Mesangial cell (primary cell): ENCODE data around the genes CLCN3 and WDR17.

- RAMPAGE, long total RNA: no peak
Measured at GRCh38 chr4:168925993-168926690, 83.9 kb downstream of the CBR4 start.

- RAMPAGE, long total RNA: no peak
Measured at GRCh38 chr4:169051948-169052427, 41.9 kb upstream of the CBR4 start.

DNA sequence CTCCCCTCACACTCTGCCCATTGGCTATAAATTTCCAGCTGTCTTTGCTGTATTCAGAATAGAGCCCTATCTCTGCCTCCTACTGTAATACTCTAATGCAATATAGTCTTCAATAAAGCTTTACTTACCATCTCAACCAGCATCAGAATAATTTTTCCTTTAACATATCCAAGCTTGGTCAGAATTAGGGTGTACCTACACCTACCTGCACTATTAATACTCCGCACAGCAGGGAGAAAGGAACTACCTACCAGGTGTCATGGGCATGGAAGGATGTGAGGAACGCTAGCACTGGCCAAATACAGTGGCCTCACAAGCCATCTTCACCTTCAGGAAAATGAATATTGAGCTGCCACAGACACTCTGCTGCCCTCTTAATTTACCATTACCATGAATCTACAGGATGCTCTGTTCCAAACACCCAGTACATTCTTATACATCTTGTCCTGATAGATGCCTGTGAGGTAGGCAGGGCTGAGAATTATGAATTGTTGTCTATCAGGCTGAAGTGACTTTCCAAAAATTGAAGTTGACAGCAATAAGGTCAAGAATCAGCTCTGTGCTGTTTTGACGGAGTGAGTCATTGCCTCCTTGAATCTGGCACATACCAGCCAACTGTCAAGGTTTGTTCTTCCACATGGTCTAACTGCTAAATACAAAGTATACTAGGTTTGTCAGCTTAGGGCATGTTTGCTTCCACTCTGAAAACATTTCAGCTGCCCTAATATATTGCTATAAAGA is 32.5 kb downstream of the SH3RF1 start:
- RAMPAGE, long total RNA: no peak

GRCh38 chr4:169620289-169621188 is at the start of gene CLCN3:
Gene CLCN3, plus strand, starts transcription at chr4:169620578.
- RAMPAGE, long total RNA: start-site peak on the plus strand at chr4:169620574-169620598, 194 reads

- RAMPAGE, long total RNA: no peak
Measured at GRCh38 chr4:169975671-169976348, 50.4 kb downstream of the MFAP3L start.

- RAMPAGE, long total RNA: no peak
Measured at GRCh38 chr4:173210188-173210573, 41.6 kb downstream of the GALNT7 start.

GRCh38 chr4:173247233-173247790 is 78.7 kb downstream of the GALNT7 start:
- RAMPAGE, long total RNA: no peak

DNA sequence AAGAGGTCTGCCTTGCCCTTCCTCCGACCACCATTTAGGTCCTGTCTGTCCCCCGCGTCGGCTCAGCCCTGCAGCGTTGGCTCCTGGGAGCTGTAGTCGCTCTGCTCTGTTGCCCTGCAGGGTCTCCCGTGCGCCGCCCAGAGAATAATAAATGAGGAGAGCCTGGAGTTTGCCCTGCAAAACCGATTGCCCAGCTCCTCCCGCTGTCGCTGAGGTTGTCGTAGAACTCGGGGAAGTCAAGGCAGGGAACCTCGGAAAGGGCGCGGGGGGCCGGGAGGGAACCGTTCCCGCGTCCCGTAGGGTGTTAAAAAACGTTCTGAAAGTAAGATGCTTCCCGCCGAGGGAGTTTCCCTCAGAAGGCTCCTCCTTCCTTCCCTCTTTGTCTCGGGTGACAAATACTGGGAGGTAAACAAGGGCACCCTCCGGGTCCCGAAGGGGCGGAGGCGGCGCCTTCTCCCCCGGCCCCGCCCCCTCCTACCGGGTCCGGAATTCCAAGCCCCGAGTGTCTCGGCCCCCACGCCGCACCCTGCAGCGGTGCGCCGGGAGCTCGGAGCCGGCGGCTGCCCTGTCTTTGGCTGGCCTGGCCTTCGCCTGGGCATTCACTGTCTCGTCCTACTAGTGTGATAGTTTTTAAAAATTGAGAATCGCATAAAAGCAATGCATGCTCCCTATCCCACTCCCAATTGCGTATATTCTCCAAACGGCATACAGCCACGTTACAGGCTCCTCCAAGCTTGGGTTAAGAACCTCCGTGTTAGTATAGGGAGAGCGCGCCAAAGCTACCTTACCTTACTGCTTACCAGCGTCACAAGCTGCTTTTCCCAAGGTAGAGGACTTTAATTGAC is 893 bp upstream of the HMGB2 start:
- RAMPAGE, long total RNA: no peak

- RAMPAGE, long total RNA: no peak
Measured at GRCh38 chr4:173584249-173584923, 54.4 kb upstream of the HAND2 start.

- RAMPAGE, long total RNA: no peak
Measured at GRCh38 chr4:173680320-173680656, 150.3 kb upstream of the HAND2 start.

DNA sequence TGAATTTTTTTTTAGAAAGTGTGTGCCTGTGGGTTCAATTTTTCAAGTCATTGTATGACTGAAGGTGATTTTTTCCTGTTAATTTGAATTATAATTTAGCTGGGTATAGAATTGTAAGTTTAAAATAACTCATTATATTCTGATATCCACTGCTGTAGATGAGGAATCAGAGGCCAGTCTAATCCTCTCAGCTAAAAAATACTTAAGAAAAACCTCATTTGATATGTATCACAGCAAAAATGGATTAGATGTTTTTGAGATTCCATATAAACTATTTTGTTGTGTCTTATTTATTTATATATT is 213.9 kb upstream of the HAND2 start:
- RAMPAGE, long total RNA: no peak

GRCh38 chr4:174122706-174123101 is 160.8 kb downstream of the FBXO8 start:
- RAMPAGE, long total RNA: no peak

- RAMPAGE, long total RNA: no peak
Measured at GRCh38 chr4:174198902-174199549, 84.4 kb downstream of the FBXO8 start.

DNA sequence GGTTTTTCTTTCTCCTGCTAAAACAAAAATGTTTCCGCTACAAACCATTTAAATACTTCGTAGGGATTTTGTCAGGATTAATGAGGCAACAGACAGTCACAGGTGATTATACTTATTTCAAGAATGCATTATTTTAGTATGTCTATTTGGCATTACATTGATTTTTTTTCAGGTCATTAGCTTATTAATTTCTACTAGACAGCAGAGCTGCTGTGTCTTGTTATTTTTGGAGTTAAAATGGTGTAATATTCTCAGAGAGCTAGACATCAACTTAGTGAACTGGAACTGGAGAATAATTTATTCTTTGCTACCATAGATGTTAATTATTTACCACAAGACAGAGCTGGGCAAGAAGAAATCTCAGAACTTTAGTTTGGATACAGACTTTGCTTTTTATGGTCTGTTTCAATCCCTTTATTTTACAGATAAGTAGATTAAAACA is 10.1 kb upstream of the HPGD start:
- RAMPAGE, long total RNA: no peak

- RAMPAGE, long total RNA: no peak
Measured at GRCh38 chr4:174538116-174538517, 15.8 kb upstream of the HPGD start.

GRCh38 chr4:174545220-174545855 is 23.1 kb upstream of the HPGD start:
- RAMPAGE, long total RNA: no peak

- RAMPAGE, long total RNA: no peak
Measured at GRCh38 chr4:175266982-175267181, 348.7 kb downstream of the ADAM29 start.

- RAMPAGE, long total RNA: no peak
Measured at GRCh38 chr4:175412137-175412666, 399.9 kb downstream of the GPM6A start.

- RAMPAGE, long total RNA: no peak
Measured at GRCh38 chr4:175811081-175811478, 984 bp downstream of the GPM6A start.

DNA sequence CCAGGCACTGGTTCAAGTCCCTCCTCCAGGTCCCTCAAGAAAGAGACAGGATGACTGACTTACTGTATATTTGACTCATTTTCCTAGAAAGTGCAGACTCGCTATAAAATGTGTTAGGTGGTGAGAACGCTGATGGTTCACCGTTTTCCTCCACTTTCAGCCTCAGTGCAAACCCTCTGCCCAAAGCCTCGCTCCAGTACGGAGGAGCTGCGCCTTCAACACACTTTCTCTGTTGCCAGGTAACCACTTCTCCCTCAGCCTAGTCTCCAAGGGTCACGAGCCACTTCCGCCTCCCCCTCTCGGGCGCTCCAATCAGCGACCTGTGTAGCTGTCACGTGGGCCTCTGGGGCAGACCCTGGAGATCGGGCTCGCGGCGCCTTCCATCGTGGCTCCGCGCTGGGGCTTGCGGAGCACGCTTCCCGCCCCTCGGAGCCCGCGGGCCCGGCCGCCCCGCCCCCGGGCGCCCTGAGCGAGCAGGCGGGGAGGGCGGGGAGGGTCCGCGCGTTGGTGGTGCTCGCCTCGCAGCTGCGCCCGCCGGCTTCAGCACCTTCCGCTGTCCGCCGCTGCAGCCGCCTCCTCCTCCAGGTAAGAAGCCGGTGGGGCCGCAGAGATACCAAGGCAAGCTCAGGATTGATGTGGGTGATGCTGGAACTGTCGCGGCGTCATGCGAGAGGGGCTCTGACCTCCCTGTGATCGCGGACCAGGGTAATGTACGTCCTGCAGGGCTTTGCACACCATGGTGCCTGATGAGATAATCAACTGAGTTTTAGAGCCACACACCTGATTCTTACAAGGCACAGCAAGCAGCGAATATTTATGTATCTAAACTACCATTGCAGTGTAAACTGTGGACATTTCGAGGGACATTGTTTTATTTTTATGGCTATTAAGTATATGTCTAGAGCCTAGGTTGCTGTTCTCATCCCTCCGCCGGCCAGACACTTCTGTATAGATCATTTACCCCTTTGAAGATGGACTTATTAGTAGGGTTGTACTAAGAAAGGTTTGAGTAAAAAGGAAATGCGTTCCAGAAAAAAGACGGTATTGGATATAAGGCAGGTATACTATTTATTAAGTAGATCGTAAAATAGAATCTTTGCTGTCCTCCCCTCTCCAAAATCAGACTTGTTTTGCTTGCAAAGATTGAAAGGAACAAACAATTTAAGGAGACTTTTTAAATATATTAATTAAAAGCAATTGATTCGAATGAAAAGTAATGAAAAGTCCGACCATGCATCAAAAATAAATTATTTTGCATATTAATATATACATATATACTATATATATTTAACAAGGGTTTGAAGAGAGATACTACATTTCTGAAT is at the start of gene WDR17:
TSS of gene WDR17 (plus strand) at position 347 of the 1,325 bp plus-strand sequence.
- RAMPAGE, long total RNA: no peak